Skeletal muscle satellite cell (primary cell): ENCODE measurements around a stretch of chr9.

DNA sequence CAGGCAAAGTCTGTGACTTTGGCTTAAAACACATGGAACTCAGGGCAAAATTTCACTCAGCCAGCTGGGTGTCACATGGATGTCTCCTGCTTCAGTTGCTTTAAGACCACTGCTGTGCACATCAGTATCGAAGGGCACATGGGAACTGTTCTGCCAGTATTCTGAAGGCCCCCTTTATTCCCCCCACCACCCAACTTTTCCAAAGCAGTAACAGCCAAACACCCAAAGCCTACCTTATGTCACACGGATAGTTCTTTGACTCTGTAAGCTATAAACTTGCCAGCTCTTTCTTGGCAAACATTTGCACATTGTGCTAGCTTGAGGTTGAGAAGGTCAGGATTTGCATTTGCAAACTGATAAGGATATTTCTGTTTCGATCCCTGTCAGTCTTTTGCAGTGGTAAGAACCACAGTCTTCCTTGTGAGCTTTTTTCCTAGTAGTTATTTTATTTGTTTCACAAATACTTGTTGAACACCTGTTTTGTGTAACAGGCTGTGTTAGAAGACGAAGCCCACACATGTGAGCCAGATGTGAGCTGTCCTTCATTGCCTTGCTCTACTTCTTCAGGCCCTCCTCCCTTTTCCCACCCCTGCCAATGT, 326.8 kb upstream of the KLF4 start:
- CAGE, long polyA plus RNA: no peak

DNA sequence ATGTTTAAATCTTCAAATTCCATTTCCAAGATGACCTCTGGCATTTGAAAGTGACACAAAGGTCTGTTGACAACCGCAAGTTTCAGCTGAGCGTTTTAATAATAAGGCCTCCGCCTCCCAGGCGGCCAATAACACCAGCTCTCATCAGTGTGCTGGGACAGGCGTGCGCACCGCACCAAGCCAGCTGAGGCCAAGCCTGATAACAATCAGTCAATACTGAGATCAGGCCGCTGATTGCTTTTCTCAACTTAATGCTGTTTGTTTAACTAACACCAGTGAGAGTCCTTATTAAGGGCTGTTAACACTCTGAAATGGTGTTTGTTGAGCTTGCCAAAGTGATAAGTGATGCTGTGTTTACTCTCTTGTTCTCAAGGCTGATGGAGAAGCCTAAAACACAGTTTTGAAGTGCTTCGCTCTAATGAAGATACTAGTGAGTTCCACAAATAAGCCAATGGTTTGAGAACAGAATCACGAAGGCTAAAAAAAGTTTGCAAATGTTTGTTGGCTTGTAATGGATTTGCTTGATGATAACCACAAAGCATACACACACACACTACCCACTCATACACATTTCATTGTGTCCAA, 330.3 kb upstream of the KLF4 start:
- CAGE, long polyA plus RNA: no peak

DNA sequence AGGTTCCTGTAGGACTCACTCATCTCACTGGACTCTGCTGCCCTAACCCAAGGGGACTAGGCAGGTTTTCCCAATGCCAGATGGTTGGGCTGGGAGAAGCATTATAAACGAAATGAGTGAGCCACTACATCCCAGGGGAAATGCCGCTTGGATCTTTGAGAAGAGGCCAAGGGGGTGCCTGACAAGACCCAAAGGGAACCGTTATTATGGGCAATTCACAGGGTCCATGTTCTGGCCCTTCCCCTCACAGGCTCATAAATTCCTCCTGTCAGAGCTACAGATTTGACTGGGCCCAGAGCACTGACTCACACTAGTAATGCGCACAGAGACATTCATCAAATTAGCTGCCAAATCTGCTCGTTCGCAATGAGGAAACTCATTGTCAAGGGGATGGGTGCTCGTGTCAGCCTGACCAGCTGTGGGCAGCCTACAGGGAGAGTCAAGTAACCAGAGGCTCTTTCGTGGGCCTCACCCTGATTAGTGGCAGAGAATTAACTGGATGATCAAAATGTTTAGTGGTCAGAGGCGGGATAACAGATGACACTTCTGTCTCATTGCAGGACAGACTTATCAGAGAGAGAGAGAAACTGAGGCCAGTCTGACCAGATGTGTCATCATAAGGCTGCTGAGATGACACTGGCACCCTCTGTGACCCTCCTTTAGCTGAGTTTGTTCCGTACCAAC, 377.3 kb downstream of the ACTL7B start:
- CAGE, long polyA plus RNA: no peak

GRCh38 chr9:108755496-108755986, 100.2 kb downstream of the ACTL7B start:
- CAGE, long polyA plus RNA: no peak

DNA sequence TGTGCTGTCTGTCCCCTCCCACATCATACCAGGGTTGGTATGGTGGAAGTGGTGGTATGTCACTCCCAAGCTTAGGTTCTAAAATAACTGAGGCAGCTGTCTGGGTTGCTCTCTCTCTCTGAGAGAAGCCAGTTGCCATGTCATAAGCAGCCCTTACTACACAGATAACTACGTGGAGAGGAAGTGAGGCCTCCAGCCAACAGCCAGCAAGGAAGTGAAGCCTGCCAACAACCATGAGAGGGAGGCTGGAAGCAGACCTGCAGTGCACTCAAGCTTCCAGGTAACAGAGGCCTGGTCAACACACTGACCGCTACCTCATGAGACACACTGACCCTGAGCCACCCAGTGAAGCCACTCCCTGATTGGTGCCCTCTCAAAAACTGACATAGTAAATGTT, 18.6 kb downstream of the CTNNAL1 start:
- CAGE, long polyA plus RNA: no peak

DNA sequence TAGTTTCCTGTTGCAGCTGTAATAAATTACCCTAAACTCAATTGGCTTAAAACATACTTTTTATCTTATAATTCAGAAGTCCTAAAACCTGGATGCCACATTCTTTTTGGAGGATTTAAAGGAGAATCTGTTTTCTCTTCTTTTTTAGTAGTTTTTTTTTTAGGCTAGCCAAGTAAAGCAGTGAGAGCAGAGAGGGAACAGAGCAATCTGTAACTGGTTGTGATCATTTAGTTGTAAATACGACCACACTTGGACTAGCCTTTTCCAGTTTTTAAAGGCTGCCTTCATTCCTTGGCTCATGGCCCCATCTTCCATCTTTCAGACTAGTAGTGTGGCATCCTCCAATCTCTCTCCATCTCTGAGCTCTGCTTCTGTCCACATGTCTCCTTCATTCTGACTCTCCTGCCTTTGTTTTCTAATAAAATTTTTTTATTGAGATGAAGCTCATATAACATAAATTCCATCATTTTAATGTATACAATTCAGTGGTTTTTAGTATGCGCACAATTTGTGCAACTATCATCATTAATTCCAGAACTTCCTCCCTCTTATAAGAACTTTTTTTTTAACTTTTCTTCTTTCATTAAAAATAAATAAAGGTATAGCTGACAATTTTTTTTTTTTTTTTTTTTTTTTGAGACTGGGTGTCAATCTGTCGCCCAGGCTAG, 29.1 kb upstream of the CTNNAL1 start:
- CAGE, long polyA plus RNA: no peak

GRCh38 chr9:109086181-109087088, 33.3 kb downstream of the TMEM245 start:
- CAGE, long polyA plus RNA: no peak

- CAGE, long polyA plus RNA: no peak
Observed at GRCh38 chr9:109118887-109119794, 606 bp downstream of the TMEM245 start.

GRCh38 chr9:109248268-109248635, 72.6 kb downstream of the EPB41L4B start:
- CAGE, long polyA plus RNA: no peak

DNA sequence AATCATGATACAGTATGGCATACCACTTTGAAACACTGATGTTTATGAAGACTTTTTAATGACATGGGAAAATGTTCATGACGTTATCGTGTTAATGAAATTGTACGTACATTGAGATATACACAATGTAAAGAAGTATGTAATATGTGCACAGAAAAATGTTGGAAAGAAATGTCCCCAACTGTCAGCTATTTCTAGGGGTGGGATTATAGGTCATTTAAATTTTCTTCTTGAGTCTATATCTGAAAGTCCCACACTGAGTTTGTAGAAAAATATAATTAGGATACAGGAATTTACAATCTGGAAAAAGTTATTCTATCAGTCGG, 25.6 kb upstream of the EPB41L4B start:
- CAGE, long polyA plus RNA: no peak

GRCh38 chr9:109440567-109441158, 57.4 kb downstream of the PTPN3 start:
- CAGE, long polyA plus RNA: no peak

- CAGE, long polyA plus RNA: no peak
Observed at GRCh38 chr9:109640081-109641201, 139.6 kb upstream of the PALM2AKAP2 start.

DNA sequence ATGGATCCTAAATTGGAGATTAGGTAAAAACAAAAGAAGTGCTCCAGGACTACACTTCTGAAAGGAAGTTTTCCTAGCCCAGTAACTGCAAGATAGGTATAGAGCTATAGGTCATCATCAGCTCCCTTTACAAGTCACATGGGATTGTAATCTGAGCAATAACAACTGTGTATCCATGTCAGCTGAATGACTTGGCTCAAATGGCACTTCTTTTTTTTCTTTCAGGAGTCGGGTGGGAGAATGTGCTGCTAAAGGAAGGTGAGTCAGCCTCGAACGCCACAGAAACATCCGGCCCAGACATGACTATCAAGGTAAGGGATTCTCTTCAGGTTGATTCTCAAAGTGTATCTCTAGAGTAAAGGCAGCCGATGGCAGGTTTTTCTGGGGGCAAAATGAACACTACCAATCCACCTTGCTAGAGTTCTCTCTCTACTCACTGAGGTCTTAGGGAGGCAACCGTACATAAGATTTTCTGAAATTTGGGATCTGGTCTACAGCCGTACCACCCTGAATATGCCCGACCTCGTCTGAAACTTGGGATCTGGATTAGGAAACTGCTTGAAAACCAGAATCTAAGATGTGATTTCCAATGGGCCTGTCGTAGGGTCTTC, 192.1 kb downstream of the C9orf152 start:
- CAGE, long polyA plus RNA: no peak

GRCh38 chr9:110041470-110041968, 166.4 kb downstream of the C9orf152 start:
- CAGE, long polyA plus RNA: no peak

DNA sequence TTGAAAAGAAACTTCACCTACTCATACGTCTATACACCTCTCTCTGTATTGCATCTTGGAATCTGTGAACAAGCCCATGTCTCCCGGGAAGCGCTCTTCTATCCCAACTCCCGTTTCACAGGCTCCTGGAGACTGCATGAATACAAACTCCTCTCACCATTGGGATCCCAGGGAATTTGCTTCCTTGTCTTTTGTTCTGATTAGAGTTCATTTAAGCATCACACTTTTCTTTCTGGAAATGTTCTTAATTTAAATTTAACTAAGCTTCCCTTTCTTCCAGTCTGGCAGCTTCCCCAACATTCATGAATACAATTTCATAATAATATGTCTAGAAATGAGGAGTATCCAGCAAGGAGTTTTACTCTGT, 157.8 kb downstream of the C9orf152 start:
- CAGE, long polyA plus RNA: no peak

DNA sequence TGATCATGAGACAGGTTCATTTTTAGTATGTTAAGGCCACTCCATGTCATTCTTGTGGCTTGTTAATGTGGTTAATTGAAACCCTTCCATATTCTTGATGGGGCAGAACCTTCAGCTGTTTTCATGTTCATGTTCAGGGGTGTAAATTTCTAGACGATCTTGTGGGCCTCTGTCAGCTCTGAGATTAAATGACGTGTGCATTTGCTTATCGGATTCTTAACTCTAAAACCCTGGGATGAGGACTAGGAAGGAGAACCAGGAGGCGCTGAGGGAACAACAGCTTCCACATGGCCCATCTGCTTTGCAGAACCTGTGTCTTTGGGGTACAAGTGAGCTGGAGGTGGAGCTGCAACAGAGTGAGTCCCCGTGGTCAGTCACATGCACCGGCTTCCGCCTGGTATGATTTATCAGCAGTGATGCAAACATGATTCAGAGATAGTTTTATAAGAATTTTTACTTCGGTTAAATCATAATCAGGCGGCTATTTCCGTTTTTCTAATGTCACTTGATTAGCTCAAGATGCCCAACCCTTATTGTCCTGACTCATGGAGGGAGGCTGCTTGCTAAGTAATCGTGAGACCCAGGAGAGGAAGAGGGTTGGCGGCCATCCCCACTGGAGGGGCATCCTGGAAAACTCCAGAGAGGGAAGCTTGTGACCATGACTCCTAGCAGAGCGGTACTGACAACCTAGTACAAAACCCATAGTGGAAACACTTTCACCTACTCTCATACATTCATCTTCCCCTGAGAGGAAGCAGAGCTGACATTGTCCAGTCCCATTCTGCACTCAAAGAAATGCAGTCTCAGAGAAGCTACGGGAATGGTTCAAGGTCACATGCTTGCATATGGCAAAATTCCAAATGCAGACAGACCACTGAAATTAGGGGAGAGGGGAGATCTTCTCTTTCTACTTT, 138.3 kb downstream of the C9orf152 start:
- CAGE, long polyA plus RNA: no peak

DNA sequence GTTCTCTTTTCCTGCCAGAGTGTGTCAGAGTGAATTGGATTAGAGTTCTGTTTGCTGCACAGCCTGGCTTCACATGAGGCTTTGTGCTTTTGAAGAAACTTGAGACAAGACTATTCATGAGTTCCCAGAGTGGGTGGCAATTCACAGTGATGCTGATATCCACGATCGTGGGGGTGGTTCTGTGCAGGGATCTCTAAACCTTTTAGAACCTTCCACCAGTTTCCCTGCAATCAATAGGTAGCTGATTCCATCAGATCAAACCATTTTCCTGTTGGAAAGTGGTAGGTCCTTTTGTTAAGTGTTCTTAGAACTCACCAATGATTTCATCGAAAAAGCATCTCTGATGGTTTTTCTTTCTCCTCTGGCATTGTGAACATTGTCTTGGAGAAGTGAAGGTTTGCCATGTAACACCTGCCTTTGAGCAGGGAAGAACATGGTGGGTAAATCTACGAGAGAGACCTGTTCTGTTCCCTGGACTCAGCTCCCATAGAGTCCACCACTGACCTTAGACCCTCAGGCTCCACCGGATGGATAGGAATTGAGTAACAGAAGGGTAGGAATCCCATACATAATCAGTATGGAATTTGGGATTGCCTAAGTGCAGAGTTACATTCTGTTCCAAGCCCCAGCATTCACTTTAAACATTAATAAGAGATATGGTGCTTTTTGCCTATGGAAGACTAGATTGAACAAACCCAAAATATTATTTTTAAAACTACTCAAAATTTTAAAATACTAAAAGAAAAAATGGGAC, 92.2 kb downstream of the C9orf152 start:
- CAGE, long polyA plus RNA: no peak

GRCh38 chr9:110130055-110130669, 77.8 kb downstream of the C9orf152 start:
- CAGE, long polyA plus RNA: no peak

- CAGE, long polyA plus RNA: no peak
Observed at GRCh38 chr9:110169109-110169961, 38.6 kb downstream of the C9orf152 start.

DNA sequence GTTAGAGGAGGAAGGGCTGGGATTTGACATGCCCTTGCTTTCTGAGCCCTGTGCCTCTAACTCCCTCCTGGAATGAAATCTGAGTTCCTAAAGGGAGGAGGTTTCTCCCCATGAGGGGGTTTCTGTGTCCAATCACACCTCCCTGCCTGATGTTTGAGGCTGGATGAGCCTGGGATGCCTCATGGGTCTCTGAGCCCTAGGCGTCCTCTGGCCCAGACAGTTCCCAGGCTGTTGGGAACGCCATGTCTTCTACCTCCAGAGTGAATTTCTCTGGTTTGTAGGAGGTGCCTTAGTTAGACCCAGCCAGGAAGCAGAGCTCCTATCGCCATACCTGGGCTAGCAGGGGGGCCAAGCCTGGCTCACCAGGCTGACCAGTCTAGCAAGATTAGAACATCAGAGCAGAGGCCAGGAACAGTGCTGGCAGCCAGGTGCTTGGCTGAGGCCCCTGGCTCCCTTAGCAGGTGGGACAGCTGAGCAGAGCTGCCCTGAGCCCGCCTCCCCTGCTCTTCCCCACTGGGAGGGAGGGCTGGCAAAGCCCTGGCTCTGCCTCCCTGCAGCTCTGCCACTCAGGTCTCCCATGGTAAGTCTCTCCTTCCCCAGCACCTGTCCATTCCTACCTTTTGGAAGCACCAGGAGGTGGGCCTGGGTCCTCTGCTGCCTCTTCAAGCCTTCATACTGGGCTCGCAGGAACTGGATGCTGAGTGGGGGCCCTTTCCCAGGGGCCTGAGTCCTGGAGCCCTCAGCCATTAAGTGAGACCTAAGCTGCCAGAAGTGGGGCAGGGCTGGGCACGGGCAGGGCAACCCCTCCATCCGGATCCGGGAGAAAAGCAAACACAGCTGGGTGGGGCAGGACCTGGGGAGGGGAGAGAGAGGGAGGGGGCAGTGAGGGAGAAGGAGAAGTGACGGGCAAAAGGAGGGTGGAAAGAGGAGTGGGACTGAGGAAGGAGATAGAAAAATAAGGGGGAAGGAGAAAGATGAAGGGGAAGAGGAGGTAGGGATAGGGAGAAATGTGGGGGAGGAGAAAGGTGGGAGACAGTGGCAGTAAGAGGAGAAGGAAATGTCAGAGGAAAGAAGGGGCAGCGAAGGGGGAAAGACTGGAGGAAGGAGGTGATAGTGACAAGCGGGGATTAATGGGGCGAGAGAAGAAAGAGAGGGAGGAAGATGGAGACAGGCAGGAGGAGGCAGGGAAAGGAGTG, 791 bp downstream of the C9orf152 start:
- CAGE, long polyA plus RNA: no peak